Ishikawa (cell line): ENCODE data around the genes MMEL1 and TTC34.

DNA sequence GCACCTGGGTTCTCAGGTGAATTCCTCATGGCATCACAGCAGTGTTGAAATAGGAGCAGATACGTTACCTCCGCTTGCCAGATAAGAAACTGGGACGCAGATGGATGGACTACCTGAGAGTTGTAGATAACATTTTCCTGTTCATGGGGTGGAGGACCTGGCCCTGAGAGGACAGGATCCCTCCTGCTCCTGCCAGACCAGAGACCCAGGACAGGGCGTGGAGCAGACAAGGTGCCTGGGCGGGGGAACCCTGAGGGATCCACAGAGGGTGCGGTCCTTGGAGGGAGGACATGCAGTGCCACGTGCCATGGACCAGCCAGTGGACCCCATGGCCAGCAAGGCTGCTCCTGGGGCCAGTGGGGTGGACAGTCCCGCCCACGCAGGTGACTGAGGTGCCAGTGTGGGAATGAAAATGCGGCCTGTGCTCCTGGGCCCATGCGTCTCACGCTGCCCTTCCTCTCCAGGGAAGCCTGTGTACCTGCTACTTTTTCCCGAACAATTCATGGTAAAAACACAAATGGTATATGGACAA lies 3.6 kb downstream of the RER1 start:
- RRBS, result no CpG with 5 or more reads among the region's 13 CpGs

- RRBS, result 2% methylated on average over 20 of the region's 66 CpGs
Measured at GRCh38 chr1:2412636-2413171, 340 bp upstream of the PEX10 start.

DNA sequence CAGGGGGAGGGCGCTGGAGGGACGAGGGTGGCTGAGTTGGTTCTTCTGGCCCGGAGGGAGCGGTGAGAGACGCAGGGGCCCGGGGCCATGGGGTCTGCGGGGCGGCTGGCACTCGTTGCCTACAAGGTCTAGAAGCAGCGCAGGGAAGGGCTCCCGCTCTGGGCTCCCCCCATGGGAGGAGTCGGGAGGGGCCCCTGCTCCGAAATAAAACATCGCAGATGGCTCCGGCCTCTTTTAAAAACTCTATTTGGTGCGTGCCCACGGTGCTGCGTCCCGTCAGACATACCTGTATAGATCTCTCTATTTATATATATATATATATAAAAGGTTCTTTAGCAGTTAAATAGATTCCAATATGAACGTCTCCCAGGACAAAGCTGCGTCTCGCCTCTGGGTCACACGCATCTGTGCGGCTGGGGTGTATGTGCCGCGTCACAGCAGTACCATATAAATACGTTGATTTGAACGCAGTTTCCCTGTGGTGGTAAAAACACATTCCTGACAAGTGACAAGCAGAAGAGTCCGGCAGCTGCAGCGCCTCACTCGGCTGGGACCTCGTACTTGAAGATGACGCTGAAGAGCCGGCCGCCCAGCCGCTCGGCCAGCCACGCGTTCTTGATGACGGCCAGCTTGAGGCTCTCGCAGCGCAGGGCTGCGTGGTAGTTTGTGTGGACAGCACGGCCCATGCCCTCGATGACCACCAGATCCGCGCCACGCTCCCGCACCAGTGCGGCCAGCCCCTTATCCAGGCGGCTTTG lies 17.9 kb downstream of the PANK4 start:
- RRBS, result 93% methylated on average over 6 of the region's 51 CpGs

DNA sequence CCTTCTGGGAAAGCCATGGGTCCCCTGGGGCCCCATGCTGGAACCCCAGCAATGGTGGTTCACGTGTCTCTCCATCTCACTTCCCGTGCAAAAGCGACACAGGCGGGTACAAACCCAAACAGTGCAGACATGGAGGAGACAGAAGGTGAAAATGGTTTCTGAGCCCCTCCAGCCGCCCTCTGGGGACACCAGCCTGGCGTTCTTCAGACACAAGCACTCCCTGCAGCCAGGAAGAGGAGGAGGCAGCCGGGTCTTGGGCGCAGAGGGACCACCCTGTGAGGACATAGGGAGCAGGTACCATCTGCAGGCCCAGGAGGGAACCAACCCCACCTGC lies 5.7 kb upstream of the TNFRSF14 start:
- RRBS, result no CpG with 5 or more reads among the region's 8 CpGs

DNA sequence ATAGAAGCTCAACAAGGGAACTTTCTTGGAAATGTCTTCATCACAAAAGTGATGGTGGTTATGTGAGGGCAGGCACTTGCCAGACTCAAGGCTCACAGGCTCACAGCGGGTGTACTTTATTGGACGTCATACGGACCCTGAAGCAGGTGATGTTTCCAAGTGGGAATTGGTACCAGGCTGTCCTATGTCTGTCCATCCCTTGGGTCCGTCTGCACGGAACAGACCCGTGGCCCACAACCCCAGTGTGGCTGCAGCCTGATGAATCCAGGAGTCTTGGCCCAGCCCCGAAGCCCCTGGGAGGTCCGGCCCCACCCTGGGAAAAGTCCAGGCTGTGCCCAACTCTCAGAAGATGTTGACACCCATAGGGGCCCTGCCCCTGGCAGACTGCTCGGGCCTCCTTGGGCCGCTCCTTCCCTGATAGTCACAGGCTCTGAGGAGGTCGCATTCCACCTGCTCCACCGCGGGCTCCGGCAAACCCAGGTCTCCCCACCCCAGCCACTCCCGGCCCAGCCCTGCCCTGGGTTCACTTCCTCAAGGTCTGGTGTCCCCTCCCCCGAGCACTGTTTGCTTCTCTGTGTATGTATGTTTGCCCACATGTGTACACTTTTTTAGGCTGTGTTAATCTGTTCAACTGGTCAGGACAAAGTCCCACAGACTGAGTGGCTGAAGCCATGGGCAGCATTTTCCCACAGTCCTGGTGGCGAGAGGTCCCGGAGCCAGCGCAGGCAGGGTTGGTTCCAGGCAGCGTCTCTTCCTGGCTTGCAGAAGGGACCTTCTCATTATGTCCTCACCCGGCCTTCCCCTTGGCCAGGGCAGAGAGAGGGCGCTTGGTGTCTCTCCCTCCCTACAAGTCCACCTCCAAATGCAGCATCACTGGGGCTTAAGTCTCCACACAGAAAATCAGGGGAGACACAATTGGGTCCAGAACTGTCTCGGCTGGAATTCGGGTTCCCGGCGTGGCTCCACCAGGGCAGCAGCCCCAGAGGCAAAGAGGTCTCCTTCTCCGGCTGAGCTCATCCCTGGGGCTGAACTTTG lies 10.7 kb upstream of the PRXL2B start:
- RRBS, result 93% methylated on average over 7 of the region's 27 CpGs

DNA sequence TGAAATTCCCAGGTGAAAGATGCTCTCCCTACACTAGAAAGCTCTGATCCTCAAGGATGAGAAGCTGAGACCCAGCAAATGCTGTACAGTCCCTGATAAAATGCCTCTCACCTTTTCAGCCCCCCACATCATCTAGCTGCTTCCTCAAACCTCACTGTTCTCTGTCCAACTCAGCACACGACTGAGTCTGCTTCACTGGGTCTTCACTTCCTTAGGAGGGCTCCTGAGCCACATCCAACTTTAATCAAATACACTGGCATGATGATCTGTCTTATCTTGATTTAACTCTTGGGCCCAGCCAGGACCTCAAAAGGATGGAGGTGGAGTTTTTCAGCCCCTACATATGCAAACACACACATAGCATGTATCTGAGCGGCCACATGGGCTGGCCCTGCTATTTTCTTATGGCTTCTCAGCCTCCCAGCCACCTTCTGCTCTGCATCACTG lies 2.0 kb upstream of the PRXL2B start:
- RRBS, result no CpG with 5 or more reads among the region's 2 CpGs

- RRBS, result no CpG with 5 or more reads among the region's 9 CpGs
Measured at GRCh38 chr1:2609301-2609500, 22.6 kb downstream of the PRXL2B start.

GRCh38 chr1:2632618-2633390 lies at the start of gene MMEL1:
TSS of gene MMEL1 (minus strand) at chr1:2633016.
- RRBS, result 44% methylated on average over 1 of the region's 13 CpGs

DNA sequence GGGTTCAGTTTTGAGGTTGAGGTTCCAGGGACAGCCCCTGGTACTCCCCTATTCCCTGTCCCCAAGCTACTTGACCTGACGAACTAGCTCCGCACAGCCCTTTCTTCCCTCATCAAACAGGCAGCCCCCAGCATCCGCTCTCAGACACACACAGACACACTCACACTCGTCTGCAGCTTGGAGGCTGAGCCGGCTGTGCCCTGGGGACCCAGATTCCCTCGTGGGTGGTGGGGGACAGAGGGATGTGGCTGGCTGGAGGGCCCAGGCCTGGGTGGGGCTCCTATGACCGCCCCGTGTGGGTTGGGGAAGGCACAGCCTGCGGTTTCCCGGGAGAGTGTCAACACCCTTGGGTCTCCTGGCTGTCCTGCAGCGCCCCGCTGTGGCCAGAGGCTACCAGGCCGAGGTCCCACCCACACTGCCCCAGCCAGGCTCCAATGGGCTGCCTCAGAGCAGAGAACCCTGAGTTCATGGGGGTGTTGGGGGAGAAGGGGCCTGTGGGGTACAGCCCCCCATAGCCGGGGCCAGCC lies at the start of gene TTC34:
TTC34 (minus strand) TSS at position 281 of the 527 bp plus-strand sequence.
- RRBS, result no CpG with 5 or more reads among the region's 14 CpGs

DNA sequence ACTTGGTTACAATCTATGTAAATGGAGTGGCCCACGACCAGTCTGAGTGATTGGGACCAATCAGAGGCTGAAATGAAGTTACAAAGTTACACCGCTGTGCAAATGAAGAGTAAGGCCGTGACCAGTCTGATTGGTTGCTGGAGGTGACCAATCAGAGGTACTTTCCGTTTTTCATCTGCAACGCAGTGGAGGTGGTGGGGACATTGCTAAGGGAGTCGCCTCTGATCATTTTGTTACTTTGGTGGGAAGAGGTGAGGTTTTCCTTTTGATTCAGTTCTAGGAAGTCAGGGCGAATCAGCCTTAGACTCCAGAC lies 38.5 kb upstream of the TTC34 start:
- RRBS, result no CpG with 5 or more reads among the region's 7 CpGs

DNA sequence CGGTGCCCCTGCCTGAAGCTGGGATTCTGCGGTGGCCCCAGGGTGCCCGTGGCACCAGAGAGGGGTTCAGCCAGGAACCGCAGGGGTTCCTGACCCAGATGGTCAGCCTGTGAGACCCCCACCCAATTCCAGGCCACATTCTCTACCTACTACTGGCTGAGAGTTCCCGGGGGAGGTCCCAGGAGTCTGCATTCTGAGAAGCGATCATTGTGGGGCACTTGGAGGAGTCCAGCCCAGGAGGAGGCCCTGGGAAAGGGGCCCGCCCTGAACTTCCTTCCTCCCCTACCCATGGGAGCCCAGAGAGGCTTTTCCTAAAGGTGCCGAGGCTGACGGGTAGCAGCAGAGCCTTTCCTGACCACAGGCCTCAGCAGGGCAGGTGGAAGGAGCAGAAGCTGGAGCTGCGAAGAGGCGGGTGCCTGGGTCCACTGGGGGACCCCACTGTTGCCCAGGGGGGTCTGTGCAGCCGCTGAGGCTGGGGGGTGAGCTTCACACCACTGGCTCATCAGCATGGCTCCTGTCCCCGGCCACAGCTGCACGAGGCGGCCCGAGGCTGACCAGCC lies 127.6 kb downstream of the PRDM16 start:
- RRBS, result 33% methylated on average over 4 of the region's 16 CpGs

- RRBS, result no CpG with 5 or more reads among the region's 35 CpGs
Measured at GRCh38 chr1:3217073-3217916, 148.3 kb downstream of the PRDM16 start.

DNA sequence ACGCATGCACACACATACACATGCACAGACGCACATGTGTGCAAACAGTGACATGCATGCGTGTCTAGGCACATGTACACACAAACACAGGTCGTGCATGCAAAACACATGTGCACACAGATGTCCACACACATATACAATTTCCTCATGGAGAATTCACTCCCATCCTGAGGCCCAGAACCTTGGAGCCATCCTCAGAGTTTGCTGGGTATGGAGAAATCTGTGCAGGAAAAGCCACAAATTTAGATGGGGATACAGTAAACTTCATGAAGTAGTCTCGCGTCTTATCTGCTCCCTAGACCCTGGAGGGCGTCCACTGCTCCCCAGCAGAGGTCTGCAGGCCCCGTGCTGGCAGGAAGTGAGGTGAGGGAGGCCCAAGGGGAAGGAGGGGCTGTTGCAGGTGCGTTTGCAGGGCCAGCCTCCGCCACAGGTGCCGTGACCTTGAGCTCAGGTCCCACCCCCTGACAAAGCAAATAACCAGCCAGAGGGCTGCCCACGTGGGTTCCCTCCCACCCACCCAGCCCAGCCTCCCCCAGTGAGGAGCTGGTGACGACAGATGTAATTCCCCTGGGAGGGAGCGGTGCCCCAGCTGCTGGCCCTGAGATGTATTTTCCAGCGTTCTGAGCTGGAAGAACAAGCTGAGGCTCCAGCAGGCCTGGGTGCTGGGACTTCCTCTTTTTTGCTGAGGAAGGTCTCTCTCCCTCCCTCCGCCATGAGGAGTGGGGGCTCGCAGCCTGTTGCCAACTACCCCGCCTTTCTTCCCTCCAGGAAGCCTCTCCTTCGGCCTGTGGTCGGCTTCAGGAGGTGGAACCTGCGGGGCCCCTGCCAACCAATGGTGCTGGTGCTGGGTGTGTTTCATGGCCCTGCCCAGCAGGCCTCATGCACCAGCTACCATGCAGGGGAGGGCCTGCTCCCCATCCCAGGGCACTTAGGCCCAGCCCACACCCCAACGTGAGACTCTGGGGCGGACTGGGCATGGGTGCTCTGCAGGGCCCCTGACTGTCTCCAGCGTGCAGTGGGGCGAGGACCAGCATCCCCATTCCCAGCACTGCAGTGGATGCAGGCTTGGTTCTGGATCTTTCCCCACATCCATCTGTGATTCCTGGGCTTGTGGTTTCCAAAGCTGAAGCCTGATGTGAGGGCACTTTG lies 153.1 kb downstream of the PRDM16 start:
- RRBS, result no CpG with 5 or more reads among the region's 25 CpGs

GRCh38 chr1:3291971-3292775 lies 162.3 kb upstream of the ARHGEF16 start:
- RRBS, result 1% methylated on average over 7 of the region's 39 CpGs

DNA sequence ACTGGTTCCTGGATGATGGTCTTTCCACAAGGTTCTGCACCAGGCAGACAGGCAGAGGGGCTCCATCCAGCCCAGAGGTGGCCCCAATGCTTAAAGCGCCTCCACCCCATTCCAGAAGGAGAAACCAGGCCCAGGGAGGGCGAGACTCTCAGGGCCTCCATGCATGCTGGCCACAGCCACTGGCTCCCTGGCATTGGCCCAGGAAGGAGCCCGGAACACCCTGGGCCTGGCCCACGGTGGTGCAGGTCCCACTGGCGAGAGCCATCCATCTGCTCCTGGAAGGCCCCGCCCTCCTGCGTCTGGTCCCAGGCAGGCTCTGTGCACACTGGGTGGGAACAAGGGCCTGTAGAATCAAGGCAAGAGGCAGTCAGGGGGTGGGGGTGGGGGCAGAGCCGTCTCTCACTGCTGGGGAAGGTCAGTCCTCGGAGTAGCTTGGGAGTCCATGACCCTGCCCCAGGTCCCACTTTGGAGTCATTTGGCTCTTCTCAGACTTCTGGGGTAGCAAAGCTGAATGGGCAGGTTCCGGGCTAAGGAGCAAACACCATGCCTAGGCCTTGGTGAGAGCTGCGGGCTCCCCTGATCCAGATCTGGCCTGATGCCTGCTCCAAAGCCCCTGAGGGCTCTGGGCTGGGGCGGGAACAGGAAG lies 107.2 kb upstream of the ARHGEF16 start:
- RRBS, result no CpG with 5 or more reads among the region's 12 CpGs

DNA sequence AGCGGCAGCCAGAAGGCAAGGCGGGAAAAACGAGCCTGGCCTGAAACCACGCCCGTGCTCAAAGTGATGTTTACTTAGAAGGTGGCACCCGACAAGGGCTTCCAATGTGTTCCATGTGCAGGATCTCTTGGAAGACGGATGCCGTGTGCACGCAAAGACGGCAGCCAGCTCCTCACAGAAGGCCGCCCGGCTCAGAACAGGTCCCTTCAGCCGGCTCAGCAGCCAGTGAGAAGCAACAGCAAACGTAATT lies 94.8 kb upstream of the ARHGEF16 start:
- RRBS, result no CpG with 5 or more reads among the region's 14 CpGs

- RRBS, result no CpG with 5 or more reads among the region's 8 CpGs
Measured at GRCh38 chr1:3369947-3370476, 84.5 kb upstream of the ARHGEF16 start.

DNA sequence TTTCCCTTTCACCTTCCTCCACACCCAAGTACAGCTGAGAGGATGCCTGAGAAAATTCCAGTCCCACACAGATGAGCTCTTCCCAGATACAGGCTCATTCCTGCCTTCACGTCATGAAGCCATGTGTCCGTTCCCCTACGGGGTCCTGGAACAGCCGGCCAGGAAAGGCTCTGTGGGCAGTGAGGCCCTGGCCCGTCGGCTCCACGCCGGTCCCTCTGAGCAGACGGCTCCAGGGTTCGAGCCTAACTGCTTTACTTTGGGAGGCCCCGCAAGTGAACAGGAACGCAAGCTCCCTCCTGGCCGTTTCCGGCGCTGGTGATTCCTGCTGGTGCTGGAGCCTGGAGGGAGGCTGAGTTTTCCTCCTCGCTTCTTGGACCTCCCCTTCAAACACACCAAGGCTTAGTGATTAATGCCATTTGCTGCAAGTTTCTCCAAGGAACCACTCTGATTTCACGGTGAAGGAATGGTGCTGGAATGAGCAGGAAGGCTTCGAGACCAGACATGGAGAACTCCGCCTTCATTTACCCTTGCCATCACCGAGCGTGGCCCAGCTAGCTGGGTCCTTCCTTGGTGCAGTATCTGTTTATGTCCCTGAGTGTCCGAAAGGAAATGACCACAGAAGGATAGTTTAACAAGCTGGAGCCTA lies 57.0 kb upstream of the ARHGEF16 start:
- RRBS, result 9% methylated on average over 10 of the region's 22 CpGs

- RRBS, result 17% methylated on average over 10 of the region's 26 CpGs
Measured at GRCh38 chr1:3423171-3423930, 31.1 kb upstream of the ARHGEF16 start.

DNA sequence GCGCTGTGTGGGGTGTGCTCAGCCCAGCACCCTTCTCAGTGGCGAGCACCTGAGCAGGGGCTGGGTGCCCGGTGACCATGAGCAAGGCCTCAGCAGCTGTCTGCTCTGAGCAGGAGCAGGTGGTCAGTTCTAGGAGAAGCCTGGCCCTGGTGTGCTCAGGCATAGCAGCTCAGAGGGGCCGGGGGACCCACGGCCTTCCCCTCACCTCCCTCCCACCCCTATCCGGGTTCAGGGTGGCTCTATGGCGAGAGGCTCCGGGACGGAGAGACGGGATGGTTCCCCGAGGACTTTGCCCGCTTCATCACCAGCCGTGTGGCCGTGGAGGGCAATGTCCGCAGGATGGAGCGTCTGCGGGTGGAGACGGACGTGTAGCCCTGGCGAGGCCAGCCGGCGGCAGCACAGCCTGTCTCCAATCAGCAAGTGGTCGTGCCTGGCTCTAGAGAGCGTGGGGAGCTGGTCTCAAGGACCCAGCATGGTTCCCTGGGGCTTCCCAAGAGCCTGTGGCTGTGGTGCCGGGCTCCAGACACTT lies 25.8 kb downstream of the ARHGEF16 start:
- RRBS, result 90% methylated on average over 12 of the region's 25 CpGs